Placental epithelial cell (primary cell): Measurements from ENCODE around the gene KLHL40.

DNA sequence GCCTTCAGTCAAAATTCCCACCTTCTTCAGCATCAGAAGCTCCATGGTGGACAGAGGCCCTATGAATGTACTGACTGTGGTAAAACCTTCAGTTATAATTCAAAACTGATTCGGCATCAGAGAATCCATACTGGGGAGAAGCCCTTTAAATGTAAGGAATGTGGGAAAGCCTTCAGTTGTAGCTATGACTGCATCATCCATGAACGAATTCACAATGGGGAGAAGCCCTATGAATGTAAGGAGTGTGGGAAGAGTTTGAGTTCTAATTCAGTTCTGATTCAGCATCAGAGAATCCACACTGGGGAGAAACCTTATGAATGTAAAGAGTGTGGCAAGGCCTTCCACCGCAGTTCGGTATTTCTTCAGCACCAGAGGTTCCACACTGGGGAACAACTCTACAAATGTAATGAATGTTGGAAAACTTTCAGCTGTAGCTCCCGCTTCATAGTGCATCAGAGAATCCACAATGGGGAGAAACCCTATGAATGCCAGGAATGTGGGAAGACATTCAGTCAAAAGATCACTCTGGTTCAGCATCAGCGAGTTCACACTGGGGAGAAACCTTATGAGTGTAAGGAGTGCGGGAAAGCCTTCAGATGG, 10.5 kb downstream of the ZNF619 start:
- CAGE, long polyA plus RNA, result no peak

DNA sequence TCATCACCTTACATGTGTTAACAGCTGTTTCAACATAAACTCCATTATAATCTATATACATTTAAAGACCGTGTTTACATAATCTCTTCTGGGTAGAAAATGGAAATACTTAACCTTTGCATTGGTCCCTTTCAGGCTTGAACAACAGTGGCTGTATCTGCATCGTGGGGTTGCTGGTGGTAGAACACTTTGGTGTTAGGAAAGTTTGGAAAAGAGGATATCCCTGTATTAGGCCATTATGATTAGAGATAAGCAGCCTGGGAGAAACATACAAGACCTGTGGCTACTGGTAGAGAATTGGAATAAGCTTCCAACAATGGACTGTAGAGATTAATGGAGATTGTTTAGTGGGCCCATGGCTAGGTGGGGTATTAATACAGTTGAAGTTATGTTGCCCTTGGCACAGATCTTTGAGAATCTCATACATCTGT, 8.7 kb downstream of the ZNF621 start:
- CAGE, long polyA plus RNA, result no peak

- CAGE, long polyA plus RNA, result no peak
Measured at GRCh38 chr3:40690663-40691036, 165.9 kb downstream of the ZNF621 start.

GRCh38 chr3:41026553-41027100, 172.7 kb upstream of the CTNNB1 start:
- CAGE, long polyA plus RNA, result no peak

DNA sequence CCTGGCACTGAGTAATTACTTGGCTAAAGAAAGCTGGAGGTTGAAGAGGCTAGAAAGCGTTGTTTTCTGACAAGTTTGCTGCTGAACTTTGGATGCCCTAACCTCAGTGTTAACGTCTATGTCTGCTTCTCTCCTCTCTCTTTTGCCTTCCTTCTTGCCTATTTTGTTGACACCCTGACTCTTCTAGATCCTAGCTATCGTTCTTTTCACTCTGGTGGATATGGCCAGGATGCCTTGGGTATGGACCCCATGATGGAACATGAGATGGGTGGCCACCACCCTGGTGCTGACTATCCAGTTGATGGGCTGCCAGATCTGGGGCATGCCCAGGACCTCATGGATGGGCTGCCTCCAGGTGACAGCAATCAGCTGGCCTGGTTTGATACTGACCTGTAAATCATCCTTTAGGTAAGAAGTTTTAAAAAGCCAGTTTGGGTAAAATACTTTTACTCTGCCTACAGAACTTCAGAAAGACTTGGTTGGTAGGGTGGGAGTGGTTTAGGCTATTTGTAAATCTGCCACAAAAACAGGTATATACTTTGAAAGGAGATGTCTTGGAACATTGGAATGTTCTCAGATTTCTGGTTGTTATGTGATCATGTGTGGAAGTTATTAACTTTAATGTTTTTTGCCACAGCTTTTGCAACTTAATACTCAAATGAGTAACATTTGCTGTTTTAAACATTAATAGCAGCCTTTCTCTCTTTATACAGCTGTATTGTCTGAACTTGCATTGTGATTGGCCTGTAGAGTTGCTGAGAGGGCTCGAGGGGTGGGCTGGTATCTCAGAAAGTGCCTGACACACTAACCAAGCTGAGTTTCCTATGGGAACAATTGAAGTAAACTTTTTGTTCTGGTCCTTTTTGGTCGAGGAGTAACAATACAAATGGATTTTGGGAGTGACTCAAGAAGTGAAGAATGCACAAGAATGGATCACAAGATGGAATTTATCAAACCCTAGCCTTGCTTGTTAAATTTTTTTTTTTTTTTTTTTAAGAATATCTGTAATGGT, 39.9 kb downstream of the CTNNB1 start:
- CAGE, long polyA plus RNA, result no peak

- CAGE, long polyA plus RNA, result no peak
Measured at GRCh38 chr3:41240577-41240971, 41.3 kb downstream of the CTNNB1 start.

DNA sequence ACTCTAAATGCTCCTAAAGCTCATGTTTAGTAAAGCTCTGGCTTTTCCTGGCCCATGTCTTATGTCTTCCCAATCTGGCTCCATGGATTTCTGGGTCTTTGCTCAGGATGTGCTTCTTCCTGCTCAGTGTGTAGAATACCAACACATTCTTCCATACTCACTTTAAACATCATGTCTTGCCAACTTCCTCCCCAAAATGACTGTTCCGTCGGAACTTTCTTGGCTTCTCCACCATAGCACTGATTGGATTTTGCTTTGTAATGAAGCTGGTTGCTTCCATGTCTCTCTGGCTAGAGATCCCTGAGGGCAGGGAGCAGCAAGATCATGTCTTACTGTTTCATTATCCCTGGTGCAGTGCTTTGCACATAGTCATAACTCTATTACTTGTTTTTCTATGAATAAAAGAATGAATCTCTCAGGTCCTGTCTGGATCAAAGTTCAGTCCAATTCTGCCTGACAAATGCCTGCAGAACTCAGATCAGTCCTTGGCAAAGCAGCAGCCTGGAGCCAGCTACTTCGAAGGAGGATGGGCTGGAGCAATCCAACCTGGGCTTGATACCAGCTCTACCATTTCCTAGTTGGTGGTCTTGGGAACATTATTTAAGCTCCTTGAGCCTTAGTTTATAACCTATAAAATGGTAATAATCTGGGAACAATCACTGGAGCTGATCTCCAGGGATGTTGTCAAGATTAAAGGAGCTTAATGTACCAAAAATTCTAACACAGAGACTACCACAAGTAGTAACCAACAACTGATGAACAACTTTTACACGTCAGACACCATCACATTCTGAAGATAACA, 194.2 kb downstream of the CTNNB1 start:
- CAGE, long polyA plus RNA, result no peak

DNA sequence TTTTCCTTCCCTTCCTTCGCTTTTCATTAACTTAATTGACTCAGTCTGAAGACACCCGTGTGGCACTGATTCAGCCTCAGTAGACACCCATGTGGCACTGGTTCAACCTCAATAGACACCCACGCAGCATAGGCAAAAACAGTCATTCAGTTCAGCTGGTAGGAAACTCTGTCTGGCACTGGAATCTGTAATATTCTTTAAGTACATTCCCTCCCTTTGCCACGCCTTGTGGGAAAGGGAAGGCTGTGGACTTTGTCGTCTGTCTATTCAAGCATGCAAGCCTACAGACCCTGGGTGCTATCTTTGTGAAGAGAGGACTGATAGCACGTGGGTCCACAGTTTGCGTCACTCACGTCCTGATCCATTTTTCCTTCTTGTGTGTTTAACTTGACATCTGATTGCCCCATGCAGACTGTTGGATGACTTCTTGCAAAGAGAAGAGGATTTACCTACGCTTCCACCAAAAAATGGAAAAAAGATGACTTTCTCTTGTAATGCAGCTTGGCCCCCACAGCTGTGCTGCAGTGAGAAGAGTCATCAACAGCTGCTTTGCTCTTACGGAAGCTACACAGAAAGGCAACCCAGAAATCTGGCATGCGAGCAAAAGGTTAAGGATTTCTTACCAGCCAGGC, 278.2 kb downstream of the ULK4 start:
- CAGE, long polyA plus RNA, result no peak

GRCh38 chr3:42033062-42033382, 58.1 kb upstream of the TRAK1 start:
- CAGE, long polyA plus RNA, result no peak

DNA sequence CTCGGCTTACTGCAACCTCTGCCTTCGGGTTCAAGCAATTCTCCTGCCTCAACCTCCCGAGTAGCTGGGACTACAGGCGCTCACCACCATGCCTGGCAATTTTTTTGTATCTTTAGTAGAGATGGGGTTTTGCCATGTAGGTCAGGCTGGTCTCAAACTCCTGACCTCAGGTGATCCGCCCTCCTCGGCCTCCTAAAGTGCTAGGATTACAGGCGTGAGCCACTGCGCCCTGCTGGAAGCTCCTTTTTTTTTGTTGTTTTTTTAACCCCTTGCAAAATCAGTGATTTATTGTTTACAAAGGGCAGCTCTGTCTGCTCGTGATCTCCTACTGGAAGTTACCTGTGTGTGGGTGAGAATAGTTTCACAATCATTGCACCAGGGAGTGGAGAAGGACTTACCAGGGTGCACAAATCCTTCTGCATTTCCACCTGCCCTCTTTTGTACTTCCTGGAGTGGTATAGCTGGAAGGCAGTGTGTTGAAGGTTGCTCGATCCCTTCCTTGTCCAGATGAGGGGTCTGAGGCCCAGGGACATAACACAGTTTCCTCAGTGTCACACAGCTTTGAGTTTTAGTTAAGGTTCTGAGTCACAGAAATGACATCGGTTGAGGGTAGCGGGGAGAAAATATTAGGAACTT, 11.5 kb upstream of the TRAK1 start:
- CAGE, long polyA plus RNA, result no peak

- CAGE, long polyA plus RNA, result no peak
Measured at GRCh38 chr3:42100955-42101968, 10.1 kb downstream of the TRAK1 start.

DNA sequence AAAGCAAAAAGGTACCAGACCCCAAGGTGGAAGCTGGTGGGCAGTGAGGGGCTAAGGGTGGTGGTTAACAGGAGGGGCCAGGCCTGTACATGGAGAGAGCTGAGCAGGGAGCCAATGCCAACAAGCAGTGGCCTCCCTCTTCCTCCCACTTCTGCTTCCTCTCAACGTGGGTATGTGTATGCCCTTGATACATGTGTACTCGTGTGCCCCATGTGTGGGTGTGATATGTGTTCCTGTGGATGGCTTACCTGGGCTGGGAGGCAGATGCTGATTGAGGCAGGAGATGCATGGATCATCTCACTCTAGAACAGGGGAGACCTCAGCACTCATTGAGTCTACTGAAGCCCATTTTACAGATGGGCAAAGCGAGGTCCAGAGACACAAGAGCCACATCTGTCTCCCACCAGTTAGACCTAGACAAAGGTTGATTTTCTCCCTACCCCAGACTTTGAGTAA, 939 bp downstream of the VIPR1 start:
- CAGE, long polyA plus RNA, result no peak

DNA sequence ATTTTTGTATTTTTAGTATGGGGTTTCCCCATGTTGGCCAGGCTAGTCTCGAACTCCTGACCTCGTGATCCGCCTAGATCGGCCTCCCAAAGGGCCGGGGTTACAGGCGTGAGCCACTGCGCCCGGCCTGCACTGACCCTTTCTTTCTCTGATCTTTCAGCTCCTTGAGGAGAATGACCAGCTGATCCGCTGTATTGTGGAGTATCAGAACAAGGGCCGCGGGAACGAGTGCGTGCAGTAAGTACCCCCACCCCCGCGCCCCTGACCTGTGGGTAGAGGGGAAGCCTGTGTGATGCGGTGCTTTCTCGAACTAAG, 662 bp downstream of the SS18L2 start:
- CAGE, long polyA plus RNA, result no peak

DNA sequence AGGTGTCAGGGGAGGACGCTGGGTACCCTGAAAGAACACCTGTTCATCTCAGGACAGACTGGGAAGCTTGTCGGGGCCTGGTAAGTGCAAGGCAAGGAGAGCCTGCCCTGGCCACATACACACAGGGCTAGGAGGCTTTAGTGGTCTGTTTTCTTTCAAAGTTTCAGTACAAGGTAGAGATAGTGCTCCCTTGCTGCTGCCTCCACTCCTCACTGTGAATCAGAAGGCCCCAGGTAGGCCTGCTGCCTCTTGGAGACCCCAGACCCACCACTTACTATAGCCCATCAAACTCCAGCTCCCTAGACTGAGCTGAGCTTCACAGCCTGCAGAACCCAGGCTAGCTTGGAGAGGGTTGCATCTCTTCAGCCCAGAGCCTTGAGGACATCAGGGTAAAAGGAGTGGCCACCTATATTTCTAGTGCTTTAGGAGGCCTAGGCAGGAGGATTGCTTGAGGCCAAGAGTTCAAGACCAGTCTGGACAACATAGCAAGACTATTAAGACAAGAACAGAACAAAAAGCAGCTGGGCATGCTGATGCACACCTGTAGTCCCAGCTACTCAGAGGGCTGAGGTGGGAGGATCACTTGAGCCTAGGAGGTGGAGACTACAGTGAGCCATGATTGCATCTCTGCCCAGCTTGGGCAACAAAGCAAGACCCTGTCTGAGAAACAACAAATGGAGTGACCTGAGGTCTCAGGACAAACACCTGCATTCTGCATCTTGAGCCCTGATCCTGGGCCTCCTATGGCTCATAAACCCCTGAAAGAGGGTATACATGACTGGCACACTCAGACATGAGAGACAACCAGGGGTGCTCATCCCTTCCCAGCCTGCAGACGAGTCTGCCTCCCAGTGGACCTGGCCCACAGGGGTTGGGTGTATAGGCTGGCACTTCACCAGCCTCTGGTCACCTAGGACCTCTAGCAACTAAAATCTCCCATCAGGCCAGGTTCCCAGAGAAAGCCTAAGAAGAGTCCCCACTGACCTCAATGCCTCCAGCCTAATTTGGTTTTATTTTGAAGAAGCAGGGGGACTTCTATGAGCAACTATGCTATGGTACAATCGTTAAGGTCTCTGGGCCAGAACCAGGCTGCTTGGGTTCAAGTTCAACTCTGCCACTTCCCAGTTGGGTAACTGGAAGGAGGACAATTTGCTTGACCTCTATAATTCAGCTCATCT, 3.1 kb upstream of the ZBTB47 start:
- CAGE, long polyA plus RNA, result no peak

GRCh38 chr3:42685075-42685963, at the start of gene KLHL40:
Gene KLHL40 (plus strand): TSS chr3:42685537.
- CAGE, long polyA plus RNA, result no peak

DNA sequence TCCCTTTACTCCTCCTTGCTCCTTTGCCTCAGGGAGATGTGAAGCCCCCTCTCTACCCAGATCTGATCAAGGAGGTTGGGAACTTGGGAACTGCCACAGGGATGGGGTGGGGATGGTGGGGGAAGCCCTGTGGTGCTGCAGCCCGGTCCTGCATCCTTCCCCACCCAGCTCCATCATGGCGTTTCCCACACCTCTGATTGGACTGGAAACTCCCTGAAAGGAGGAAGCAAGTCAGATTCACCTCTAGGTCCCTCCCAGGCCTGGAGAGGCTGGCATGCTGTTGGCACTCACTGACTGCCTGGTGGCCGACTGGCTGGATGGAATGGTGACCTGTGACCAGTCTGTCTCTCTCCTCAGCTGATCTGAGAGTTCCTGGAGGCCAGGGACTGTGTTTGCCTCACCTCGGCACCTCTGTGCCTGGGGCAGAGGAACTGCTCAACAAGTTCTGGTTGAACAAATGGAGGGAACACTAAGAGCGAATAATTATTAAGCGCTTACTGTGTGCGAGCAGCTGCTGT, 3.3 kb upstream of the HHATL start:
- CAGE, long polyA plus RNA, result no peak

GRCh38 chr3:42729295-42729560, 26.6 kb upstream of the HHATL start:
- CAGE, long polyA plus RNA, result no peak

- CAGE, long polyA plus RNA, result no peak
Measured at GRCh38 chr3:42855135-42855646, 20.5 kb downstream of the CYP8B1 start.

- CAGE, long polyA plus RNA, result no peak
Measured at GRCh38 chr3:42905737-42905932, 307 bp upstream of the ZNF662 start.

GRCh38 chr3:42980981-42981365, 1.9 kb downstream of the GASK1A start:
- CAGE, long polyA plus RNA, result no peak